Pericardium fibroblast (primary cell): ENCODE measurements around a stretch of chr2.

- RAMPAGE, long total RNA = no peak
Measured at GRCh38 chr2:2646467-2646967, 315.4 kb upstream of the MYT1L start.

- RAMPAGE, long total RNA = no peak
Measured at GRCh38 chr2:3222435-3222853, 155.2 kb downstream of the EIPR1 start.

GRCh38 chr2:3296306-3296983 is 81.2 kb downstream of the EIPR1 start:
- RAMPAGE, long total RNA = no peak

GRCh38 chr2:3557282-3557481 is 951 bp downstream of the RNASEH1 start:
- RAMPAGE, long total RNA = no peak

- RAMPAGE, long total RNA = no peak
Measured at GRCh38 chr2:3659341-3659941, 1.4 kb downstream of the ALLC start.

DNA sequence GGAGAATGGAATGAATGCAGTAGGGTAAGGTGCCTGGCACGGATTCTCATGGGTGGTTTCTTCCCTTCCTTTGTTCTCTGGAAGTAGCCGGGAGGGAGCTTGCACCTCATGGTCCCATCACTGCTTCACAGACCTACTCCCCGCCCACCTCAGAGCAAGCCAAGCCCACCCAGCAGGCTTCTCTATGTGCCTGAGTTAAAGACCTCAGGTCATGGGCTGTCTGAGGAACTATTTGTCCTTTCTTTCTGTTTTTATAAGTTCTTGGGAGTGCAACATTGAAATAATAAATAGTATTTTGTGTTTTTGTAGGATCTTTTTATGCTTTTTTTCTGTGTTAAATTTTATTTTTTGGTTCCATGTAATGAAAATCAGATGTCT is 3.6 kb downstream of the DCDC2C start:
- RAMPAGE, long total RNA = no peak

- RAMPAGE, long total RNA = no peak
Measured at GRCh38 chr2:5673471-5674306, 18.5 kb upstream of the SOX11 start.

- RAMPAGE, long total RNA = no peak
Measured at GRCh38 chr2:5696413-5696934, 4.3 kb downstream of the SOX11 start.

GRCh38 chr2:6771868-6772782 is 93.6 kb downstream of the CMPK2 start:
- RAMPAGE, long total RNA = no peak

DNA sequence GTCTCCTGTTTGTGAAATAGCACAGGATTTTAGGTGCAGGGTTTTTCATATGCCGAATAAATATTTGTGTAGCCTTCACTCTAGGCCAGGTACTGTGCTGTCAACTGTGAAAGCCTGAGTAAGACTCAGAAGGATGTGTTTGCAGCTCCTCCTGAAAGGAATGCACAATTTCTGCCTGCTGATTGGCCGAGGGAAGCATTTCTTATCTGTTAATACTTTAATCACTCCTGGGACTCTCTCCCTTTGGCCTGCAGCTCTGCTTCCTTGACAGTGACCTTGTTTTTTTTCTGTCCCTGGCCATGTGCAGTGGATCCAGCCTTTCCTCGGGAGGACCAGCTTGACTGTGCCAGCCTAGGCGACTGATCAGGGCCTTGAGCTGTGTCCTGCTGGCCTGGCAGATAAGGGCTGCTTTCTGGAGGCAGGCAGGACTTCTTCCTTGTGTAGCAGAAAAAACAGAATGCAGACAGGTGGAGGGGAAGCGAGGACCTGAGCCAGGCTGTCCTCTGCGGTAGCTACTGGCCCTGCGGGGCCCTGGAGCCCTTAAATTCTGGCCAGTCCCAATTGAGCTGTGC is 10.0 kb downstream of the RNF144A start:
- RAMPAGE, long total RNA = no peak

GRCh38 chr2:7053594-7054249 is 136.5 kb downstream of the RNF144A start:
- RAMPAGE, long total RNA = no peak

DNA sequence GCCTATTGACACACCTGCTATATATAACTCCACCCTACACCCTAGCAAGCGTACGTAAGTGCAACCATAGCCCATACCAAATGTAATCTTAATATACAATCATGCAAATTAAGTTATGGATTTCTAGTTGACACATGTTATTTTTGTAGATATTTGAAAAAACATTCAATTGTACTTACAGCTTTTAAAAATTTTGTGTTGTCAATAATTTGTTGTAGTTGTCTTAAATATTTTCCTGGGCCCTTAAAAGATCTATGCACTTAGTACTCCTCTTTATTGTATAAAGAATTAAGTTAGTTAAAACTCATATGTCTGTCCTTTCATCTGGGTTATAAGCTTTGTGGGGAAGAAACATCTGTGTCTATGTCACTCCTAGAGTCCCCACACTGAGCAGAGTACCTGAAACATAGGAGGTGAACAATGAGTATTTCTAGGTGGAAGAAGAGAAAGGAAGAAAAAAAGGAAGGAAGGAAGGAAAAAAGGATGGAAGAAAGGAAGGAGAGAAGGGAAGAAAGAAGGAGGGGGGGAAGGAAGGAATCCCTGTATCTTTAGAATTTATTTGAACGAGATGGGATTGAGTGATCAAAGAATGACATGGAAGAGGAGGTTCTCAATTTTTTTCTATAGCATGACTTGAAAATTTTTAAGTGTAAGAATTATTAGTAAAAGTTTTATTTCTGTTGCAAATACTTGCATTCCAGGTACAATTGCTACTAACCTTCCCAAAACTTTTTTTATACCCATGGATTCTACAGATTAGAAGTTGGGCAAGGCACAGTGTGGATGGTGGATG is 157.3 kb downstream of the RNF144A start:
- RAMPAGE, long total RNA = no peak

DNA sequence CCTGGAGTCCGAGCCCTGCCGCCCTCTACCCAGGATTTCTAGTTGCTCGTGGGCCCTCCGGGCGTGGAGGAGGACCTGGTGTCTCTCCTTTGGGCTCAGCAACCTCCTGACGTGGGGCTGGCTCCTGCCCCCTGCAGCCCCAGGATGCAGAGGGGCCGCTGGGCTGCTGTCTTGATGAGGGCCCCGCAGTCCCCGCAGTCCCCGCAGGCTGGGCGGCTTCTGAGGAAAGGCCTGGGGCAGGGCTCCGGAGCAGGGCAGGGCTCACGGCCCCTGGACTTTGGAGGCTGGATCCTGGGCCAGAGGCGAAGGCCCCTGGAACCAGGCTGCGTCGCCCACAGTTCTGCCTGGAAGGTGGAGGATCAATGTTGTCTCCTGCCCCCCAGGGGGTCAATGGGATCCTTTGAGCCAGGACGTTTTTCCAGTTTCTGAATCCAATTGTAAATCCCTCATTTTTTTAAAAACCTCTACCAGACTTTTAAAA is 172.9 kb downstream of the RNF144A start:
- RAMPAGE, long total RNA = no peak

- RAMPAGE, long total RNA = no peak
Measured at GRCh38 chr2:7450303-7450773, 533.1 kb downstream of the RNF144A start.

DNA sequence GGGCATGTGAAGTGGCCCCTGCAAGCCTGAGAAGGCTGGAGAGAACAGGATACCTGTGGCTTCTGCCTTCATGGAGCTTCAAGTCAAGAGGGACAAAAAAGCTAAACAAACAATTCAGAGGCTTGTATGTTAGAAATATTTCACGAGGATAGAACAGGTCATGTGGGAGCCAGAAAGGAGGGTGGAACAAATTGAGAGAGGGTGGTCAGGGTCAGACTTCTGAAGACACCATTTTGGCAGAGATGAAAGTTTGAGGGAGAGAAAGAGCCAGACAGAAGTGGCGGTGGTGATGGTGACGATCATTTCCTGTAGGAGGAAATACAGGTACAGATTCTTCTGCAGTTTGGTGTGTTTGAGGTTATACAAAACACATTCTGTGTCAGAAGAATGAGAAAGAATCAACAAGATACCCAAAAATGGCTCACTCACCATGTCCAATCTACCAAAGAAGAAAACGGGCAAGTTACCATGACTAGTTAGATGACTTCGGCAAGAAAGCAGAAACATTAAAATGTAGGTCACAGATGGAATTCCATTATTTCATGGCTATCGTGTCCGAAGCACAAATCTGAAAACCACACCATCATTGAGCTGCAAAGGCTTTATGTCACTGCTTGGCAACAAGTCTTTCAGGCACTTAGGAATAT is 732.6 kb downstream of the RNF144A start:
- RAMPAGE, long total RNA = no peak

GRCh38 chr2:7730401-7730880 is 813.2 kb downstream of the RNF144A start:
- RAMPAGE, long total RNA = no peak

DNA sequence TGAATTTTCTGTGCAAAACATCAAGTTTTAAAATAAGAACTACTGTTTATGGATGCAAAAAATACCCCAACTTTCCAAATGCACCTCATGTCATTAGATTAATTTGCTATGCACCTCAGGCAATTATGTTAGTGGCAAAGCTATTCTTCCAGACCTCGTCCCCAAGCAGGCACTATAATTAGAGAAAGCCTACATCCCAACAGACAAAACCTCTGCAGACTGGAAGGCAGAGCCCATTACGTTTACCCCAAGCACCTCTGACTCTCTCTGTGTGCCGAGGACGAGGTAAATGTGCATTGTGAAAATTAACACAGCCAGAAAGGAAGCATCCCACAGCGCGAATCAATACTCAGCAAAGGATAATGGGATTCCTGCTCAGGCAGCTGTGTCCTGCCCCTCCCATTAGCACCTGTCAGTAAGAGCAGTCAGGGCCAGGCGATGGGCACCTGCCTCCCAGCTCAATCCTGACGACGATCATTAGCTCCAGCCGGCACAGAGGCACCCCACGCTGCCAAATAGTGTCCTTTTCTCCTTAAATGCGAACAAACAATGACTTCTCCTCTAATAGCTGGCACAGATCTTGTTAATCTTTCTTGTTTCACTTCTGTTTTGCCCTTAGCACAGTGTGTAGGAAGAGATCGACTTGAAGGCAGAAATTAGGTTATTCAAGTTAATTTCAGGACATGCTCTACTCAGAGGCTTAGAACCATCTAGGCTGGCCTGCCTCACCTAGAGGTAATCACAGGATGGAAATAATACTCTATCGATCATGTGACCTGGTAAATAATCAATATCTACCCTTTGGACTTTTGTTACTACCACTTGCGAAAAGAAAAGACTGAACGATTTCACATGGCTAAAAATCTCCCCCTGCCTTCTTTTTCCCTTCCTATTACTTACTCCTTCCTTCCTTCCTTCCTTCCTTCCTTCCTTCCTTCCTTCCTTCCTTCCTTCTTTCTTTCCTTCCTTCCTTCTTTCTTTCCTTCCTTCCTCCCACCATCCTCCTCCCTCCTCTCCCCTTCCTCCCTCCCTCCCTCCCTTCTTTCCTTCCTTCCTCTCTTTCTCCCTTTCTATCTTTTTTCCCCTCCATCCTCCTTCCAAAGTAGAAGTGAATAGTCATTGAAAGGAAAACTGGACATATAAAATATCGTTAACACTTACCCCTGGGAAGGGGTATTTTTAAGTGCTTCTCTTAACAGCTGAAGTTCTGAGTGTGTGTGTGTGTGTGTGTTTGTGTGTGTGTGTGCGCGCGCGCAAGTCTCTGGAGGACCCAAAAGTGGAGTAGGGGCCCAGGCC is 487.9 kb upstream of the ID2 start:
- RAMPAGE, long total RNA = no peak

GRCh38 chr2:8298805-8299443 is 382.9 kb upstream of the ID2 start:
- RAMPAGE, long total RNA = no peak

GRCh38 chr2:8312941-8313632 is 368.8 kb upstream of the ID2 start:
- RAMPAGE, long total RNA = no peak

DNA sequence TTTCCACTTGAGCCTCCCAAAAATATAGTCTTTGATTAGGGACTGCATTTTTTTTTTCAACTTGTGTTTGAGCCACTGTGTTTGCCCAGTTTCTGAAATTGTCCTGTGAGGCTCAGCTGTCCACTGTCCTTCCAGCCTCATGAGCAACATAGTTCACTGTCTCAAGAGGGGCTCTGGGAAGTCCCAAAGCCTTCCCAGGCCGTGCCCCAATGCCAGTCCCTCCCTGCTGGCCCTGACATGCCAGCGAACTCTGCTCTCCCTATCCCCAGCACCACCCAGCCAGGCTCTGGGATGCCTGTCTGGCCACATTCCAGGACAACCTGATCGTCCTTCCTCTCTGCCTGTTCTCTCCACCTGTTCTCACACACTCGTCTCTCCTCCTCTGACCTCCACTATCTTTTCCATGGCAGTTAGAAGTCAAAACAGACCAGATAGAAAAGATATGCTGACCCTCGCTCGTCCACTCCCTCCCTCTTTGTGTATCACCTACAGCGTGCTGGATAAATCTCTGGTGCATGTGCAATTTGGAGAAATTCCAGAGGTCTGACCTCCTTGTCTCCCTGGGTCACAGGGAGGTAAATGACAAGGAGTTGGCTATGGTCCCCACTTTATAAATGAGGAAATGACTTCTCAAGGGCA is 277.9 kb upstream of the ID2 start:
- RAMPAGE, long total RNA = no peak